Occipital lobe (tissue), 2 donors: ENCODE results near the genes SPANXN1, HSFX1 and CNGA2.

DNA sequence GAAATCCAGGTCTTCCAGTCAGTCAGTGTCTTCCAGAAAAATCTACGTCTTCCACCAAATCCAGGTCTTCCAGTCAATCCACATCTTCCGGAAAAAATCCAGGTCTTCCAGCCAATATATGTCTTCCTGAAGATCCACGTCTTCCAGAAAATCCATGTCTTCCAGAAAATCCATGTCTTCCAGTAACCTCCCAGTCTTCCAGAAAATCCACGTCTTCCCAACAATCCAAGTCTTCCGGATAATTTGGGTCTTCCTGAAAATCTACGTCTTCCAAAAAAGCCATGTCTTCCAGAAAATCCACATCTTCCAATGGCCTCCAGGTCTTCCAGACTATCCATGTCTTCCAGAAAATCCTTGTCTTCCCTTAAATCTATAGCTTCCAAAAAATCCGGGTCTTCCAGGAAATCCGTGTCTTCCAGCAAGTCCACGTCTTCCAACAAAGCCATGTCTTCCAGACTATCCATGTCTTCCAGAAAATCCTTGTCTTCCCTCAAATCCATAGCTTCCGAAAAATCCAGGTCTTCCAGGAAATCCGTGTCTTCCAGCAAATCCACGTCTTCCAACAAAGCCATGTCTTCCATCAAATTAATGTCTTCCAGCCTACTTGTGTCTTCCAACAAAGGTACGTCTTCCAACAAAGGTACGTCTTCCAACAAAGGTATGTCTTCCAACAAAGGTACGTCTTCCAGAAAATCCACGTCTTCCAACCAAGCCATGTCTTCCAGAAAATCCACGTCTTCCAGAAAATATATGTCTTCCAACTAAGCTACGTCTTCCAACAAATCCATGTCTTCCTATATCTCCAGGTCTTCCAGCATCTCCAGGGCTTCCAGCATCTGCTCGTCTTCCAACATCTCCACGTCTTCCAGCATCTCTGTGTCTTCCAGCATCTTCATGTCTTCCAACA is 218.5 kb upstream of the SPANXB1 start:
- RAMPAGE, long total RNA, result no peak

GRCh38 chrX:140918537-140919049 is 83.8 kb upstream of the SPANXB1 start:
- RAMPAGE, long total RNA, result no peak

GRCh38 chrX:141002133-141002486 is 284 bp upstream of the SPANXB1 start:
- RAMPAGE, long total RNA, result no peak

DNA sequence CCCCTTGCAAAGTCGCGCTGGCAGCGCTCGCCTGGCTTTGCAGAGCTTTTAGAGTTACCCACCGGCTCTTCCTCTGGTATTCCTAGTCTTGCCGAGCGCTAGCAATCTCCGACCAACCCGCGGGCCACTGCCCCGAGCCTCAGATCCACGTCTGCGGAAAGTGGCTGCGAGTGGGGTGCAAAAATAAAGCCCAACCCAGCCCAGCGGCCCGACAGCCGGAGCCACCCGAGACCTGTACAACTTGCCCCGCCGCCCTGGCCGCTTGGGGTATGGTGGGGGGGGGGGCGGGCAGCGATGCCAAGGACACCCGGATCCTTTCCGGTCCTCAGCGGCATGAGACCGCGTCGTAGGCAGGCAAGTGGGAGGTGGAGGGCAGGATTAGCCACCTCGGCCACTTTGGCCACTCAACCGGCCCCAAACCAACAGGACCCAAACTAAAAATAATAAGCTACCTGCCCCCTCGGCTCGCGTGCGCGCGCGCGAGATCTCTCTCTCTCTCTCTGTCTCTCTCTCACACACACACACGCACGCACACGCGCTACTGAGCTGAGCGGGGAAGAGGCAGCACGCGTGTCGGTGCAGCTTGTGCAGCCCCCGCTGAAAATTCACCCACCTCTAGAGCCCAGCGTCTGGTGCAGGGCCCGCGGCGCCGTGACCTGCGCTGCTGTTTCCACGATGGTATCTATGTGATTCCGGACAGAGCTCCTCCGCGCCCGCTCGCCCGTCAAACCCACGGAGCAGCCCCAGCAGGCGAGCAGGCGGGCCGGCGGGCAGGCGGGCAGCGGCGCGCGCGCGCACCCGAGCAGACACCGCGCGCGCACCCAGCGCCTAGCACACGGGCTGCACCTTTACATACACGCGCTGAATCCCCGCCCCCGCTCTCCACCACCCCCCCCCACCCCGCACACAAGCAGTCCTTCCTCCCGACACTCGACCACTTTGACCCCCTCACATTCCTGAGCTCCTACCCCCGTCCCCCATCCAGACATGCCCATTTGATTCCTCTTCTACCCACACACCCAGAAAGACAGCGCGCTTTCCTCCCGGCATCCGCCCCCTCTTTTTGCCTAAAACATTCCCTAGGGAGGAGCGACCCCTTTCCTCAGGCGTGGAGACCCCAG is 1.3 kb downstream of the SLITRK4 start:
- RAMPAGE, long total RNA, result no peak

GRCh38 chrX:144418579-144418904 is 698.0 kb upstream of the SPANXN2 start:
- RAMPAGE, long total RNA, result no peak

DNA sequence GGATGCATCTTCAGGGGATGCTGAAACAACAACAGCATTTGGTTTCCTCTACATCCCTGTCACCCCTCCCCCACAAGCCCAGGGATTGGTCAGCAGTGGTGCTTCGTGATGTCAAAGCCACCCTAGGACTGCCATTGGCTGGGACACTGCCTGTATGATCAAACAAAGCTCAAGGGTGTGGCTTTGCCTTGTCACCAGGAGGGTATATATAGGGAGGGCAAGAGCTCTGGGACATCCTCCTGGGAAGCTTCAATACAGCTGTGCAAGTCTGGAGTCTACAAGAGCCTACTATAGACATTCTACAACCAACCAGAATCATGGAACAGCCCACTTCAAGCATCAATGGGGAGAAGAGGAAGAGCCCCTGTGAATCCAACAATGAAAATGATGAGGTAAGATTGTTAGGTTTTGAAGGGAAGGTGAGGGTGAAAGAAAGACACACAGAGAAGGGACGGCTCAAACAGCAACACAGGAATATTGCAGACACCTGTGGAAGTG is at the start of gene SPANXN1:
Gene SPANXN1 (plus strand): TSS at position 234 of the 498 bp plus-strand sequence.
- RAMPAGE, long total RNA, result no peak

DNA sequence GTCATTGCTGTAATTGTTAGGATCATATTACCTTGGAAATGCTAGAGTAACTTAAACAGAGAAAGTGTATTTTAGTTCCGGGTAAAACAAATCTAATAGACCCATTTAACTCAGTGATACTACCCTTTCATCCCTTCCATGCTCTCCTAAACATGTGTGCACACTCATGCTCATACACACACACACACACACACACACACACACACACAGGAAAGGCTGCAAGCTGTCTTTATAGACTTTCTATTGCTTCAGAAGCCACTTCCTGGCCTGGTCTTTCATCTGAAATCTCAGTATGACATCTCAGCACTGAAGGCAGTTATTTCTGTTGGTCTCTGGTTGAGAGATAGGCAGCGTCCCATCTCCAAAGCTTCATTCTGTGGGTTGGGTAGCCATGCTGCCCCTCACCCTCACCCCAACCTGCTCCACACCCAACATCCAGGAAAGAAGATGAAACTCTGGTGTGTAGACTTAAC is 190.1 kb upstream of the AFF2 start:
- RAMPAGE, long total RNA, result no peak

DNA sequence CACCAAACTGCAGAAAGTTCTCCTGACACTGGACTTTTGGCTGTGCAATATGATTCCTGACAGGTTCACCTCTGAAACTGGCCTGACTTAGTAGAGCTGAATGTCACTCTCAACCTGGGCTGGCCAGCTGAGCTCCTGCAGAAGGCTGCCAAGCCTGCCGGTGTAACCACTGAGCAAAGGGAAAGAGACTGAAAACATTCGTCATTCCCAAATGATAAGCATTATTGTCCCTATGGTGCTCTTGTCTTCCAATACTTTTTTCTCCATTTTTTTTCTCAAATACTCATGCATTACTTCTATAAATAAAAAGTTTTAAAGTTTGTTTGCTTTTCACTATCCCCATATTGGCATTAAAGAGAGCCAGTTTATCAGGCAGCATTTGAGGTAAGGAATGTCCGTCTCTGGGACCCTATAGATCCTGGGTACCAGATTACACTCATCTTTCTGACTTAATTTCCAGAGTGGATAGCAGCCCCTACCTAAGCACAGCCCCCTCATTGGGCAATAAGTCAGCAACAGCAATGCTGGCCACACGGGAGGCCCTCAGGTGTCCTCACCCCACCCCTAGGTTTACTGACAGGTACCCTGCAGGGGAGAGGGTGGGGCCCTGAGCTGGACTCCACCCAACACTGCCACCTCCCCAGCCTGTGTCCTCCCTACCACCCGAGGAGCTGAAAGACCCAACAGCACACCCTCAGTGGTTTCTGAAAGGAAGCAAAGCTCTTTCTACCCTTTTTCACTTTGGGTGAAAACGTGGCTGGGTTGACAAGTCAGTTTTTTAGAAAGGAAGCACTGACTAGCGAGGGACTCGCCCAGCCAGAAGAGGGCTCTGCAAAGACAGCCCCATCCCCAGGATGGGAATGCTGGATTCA is 2.5 kb downstream of the IDS start:
- RAMPAGE, long total RNA, result no peak

- RAMPAGE, long total RNA, result no peak
Measured at GRCh38 chrX:149541279-149541905, 580 bp downstream of the EOLA1 start.

- RAMPAGE, long total RNA, result no peak
Measured at GRCh38 chrX:149627466-149628052, 4.0 kb downstream of the TMEM185A start.

GRCh38 chrX:149630659-149631518 is 703 bp downstream of the TMEM185A start:
- RAMPAGE, long total RNA, result no peak

DNA sequence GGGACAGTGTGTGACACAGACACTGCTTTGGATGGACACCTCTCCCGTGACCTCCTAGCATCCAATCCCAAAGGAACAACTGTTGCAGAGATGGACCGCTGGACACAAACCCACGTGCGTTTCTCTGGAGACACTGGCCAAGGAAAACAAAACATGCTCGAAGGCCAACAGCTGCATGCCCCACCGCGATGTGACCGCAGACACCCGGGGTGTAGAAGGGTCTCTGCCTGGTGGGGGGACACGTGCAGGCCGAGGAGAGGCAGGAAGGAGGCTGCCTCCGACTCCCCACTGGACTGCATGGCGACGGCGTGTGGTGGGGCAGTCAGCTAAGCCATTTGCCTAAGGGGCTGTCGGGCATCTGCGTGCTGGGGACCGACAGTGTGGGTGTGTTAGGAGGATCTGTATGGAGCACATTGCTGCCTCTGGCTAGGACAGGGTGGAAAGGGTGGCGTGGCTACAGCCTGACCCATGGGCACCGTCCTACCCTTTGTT is at the start of gene HSFX1:
Gene HSFX1 (plus strand): TSS at position 272 of the 492 bp plus-strand sequence.
- RAMPAGE, long total RNA, result no peak

DNA sequence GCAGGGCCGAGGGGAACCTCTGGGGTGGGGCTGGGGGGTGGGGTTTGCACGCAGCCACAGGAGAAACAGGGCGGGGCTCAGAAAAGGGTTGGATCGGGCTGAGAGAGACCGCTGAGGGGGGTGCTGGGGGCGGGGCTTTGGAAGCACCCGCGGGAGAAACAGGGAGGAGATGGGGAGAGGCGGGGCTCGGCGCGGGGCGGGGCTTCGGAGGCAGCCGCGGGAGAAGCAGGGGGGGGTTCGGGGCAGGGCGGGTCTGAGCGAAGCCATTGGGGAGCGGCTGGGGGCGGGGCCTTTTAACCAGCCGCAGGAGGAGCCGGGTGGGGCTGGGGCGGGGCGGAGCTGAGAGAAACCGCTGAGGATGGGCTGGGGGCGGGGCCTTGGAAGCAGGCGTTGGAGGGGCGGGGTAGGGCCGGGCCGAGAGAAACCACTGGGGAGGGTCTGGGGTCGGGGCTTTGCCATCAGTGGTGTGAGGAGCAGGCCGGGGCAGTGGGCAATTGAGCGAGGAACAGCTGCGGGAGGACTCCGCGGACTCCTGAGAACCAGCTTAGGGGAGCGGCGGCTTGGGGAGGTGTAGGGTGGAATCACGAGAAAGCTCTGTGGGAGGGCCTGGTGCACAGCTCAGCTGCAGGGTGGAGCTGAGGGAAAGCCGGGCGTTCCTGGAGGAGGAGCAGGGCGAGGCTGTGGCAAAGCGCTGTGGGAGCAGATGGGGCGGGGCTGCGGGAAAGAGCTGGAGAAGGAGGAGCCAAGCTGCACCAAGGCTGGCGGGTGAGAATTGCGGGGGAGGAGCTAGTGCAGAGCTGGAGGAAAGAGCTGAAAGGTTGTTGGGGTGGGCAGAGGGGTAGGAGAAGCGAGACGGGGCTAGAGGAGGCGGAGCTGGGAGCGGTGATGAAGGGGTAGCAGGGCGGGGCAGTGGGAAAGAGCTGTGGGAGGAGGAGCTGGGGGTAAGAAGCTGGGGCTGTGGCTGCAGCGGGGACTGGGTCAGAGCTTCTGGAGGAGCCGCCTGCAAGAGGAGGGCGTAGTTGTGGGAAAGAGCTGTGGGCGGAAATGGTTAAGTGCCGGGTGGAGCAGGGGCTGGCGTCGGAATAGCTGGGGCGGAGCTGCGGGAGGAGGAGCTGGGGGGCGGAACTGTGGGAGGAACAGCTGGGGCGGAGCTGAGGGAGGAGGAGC is 1.4 kb upstream of the EOLA2 start:
- RAMPAGE, long total RNA, result no peak

- RAMPAGE, long total RNA, result no peak
Measured at GRCh38 chrX:149944786-149945469, 6.6 kb upstream of the EOLA2 start.

DNA sequence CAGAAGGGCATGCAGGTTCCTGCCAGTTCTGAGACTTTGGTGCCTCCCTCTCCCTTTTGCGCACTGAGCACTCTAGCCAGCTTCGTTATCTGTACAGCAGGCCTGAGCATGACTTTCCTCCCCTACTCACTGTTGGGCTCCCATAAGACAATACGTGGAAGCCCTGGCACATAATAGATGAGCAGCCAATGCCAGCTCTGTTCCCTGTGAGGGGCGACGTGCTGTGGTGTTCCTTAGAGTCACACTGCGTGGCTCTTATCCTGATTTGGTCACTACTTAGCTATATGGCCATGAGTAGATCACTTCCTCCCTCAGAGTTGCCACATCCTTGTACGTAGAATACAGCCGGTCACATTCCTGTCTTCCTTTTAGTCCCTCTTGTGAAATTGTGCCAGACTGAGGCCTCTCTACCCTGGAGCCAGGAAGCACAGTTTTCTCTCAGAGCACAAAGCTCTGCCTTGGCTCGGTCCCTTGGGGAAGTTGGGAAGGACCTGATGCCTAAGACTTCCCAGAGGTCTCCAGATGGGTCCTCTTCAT is 160.4 kb upstream of the MAMLD1 start:
- RAMPAGE, long total RNA, result no peak

DNA sequence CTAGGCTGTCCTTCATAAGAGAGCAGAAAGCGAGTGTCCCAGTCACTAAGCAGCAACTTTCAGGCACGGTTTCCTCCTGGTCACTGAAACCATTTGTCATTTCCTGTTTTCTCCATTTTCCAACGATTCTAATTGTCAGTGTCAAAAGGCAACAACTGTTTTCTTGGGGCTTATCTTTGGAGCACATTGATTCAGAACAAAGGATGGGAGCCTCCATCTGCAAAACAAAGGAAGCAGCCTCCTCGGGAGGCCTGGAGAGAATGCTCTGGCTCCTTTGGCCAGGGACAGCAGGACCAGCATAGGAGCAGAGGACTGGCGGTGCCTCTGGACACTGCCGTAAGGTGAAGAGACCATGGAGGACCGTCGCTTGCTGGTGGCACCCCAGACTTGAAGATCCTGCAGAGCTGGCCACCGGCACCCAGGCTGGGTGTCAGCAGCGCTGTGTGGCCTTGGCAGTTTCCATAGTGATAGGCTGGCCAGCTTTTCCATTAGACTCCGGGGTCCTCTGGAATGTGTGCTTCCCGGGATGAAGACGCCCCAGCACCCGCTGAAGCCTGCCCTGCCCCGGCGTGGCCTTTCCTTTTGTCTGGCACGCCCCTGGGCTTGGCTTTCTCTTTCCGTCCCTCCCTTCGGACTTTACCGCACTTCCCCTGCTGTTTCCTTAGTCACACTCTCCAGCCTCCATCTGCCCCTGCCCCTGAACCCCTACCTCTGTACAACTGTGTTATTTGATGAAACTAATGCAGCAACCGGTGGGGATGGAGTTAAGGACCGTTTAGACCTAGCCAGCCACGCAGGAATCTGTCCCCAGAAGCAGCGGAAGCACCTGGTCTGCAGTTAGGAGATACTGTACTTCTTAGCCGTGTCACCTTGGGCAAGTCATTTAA is 61.0 kb upstream of the MTM1 start:
- RAMPAGE, long total RNA, result no peak

DNA sequence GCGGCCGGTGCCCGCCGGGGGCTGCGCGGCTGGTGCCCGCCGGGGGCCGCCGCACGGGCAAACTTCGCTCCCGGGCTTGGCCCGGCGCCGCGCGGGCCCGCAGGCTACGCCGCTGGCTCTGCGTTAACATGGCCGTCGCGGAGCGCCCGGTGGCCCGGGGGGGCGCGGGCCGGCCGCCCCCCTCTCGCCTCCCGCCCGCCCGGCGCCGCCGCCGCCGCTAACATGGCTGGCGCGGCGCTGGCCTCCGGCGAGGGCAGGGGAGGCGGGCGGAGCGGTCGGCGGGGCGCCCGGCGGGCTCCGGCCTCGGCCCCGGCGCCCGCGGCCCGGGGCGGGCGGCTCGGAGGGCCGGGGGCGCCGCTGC is 690 bp downstream of the HMGB3 start:
- RAMPAGE, long total RNA, result no peak

GRCh38 chrX:151084462-151084808 is 91.9 kb upstream of the GPR50 start:
- RAMPAGE, long total RNA, result no peak

DNA sequence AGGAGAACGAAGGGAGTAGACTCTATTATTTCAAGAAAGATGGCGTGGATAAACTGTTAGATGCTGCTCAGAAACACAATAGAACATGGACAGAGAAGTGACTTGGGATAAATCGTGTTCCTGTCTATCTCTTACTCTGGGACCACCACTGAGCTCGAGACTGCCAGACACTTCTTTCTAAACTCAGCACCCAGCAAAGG is at the start of gene CNGA2:
Gene CNGA2 (plus strand): TSS at position 15 of the 200 bp plus-strand sequence.
- RAMPAGE, long total RNA, result no peak

- RAMPAGE, long total RNA, result no peak
Measured at GRCh38 chrX:151789191-151789586, 54.6 kb downstream of the CNGA2 start.